ENCODE measurements around the genes CCDC81, CTSC, TRIM49C and NAALAD2.

DNA sequence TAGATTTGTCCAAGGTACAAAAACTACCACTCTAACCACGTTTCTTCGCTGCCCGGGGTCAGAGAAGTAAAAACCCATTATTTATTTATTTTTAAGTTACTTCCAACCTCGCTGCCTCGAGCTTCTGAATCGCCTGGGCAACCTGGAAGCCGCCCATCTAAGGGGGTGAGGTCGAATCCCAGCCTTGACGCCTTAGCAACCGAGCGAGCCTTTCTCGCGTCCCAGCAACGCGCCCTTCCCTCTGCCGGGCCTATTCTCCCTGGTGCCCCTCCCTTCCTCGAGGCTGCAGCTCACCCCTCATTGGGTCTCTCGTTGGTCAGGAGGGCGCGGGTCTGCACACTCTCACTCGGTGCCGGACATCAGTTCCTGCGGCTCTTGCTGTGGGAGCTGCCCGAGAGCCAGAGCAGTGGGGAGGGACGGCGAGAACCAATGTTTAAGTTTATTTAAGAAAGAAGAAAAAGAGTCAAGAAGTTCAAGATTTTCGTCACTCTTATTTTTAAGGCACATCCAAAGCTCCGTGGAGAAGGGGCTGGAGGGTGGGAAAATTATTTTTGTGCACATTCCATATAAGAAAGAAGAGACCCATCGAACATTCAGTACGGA is at the start of gene CCDC81:
Gene CCDC81, plus strand, starts transcription at position 345 of the 603 bp plus-strand sequence.
- PRO-cap, 8 experiments: no peak in any of the 8 experiments

GRCh38 chr11:86557966-86558620 is 183.4 kb downstream of the CCDC81 start:
- PRO-cap, 8 experiments: no peak in any of the 8 experiments

- PRO-cap, 8 experiments: no peak in any of the 8 experiments
Measured at GRCh38 chr11:86597102-86597786, 203.1 kb upstream of the PRSS23 start.

DNA sequence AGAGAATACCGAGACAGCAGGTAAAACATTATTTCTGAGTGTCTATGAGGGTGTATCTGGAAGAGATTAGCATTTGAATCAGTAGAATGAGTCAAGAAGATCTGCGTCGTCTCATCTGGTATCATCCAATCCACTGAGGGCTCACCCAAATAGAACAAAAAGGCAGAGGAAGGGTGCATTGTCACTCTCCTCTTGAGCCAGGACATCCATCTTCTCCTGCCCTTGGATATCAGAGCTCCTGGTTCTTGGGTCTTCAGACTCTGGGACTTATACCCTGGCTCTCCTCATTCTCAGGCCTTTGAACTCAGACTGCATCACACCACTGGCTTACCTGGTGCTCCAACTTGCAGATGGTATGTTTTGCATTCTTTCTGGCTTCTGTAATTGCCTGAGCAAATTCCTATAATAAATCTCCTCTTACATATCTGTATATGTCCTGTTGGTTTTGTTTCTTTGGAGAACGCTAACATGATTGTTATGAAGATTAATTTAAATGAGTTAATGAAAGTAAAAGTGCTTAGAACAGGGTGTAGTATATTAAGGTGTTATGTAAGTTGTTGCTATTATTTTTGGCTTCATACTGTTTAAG is 177.2 kb upstream of the PRSS23 start:
- PRO-cap, 8 experiments: no peak in any of the 8 experiments

- PRO-cap, 8 experiments: no peak in any of the 8 experiments
Measured at GRCh38 chr11:86735599-86735878, 64.8 kb upstream of the PRSS23 start.

- PRO-cap, 8 experiments: no peak in any of the 8 experiments
Measured at GRCh38 chr11:86941916-86942802, 13.0 kb downstream of the FZD4 start.

GRCh38 chr11:86955464-86956395 is 535 bp upstream of the FZD4 start:
- PRO-cap, 8 experiments: peak in 4 of 8 experiments; most common plus-strand start chr11:86955628 (in 1)

GRCh38 chr11:87038532-87039026 is 845 bp downstream of the TMEM135 start:
- PRO-cap, 8 experiments: no peak in any of the 8 experiments

GRCh38 chr11:87078977-87079470 is 41.3 kb downstream of the TMEM135 start:
- PRO-cap, 8 experiments: peak in 4 of 8 experiments; most common minus-strand start chr11:87079269 (in 4)

DNA sequence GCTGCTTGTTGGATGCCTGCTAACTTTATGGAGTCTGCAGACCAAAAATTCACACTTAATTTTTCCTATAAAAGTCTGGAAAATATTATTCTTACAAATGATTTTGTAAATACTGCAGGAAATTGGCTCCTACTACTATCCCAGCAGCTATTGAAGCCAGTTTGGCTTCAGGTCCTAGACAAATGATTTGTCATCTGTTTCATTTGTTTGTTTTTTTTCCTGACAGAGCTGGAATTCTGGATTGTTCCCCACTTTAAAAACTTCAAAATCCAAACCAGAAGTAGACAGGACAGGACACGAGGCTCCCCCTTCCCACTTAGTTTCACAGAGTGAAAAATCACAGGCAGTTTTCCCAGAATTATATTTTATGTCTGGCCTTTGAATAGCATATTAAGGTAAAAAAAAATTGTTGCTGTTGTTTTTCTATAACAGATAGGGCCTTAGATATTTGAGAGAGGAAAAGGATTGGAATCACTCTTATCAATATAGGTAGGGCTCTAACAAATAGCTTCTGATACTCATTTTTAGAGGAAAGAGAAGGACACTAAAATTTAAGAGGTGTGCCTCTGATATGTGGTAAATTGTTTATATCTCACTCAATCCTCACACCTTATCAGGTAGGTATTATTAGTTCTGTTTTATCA is 292.7 kb downstream of the TMEM135 start:
- PRO-cap, 8 experiments: no peak in any of the 8 experiments

- PRO-cap, 8 experiments: peak in 8 of 8 experiments; most common plus-strand start chr11:88337851 (in 3); most common minus-strand start chr11:88337672 (in 4)
Measured at GRCh38 chr11:88337077-88338305, at the start of gene CTSC. Gene CTSC, minus strand, starts transcription at chr11:88337736.

DNA sequence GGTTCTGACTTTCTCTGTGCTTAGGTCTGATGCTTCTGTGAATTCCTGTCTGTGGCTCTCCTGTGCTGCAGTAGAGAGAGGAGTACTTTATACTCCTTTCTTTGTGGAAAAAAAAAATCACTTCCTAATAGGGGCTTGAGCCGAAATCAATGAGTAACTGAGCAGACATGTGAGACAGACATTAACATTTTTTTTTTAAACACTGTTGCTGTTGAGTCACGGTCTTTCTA is 86.2 kb downstream of the GRM5 start:
- PRO-cap, 8 experiments: no peak in any of the 8 experiments

DNA sequence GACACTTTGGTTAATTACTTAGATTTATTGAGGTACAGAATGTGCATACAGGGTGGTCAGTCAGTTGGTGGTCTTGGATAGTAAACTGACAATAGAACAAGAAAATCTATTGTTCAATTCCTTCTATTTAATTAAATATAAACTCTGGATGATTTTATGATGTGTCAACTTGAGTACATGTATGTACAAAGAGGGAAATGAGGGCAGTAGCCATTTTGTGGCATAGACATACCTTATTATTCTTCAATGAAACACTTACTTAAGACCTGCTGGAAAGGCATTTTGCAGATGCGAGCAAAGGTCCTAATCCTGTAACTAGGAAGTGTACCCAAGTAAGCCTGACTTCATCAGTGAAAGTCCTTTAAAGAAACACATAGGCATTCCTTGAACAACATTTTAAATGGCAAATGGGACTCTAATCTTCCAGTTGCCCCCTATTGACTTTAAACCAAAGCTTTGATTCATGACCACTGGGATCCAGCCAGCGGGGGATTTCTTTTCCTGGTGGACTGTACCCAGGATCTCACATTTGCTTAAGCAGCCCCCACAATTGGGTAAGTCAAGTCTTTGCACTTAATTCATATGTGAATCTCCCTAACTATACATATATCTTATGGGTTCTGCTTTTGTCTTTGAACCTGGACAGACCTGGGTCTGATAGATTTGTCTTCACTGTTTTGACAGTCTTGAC is at the start of gene TRIM49C:
Gene TRIM49C, plus strand, starts transcription at position 416 of the 691 bp plus-strand sequence.
- PRO-cap, 8 experiments: no peak in any of the 8 experiments

DNA sequence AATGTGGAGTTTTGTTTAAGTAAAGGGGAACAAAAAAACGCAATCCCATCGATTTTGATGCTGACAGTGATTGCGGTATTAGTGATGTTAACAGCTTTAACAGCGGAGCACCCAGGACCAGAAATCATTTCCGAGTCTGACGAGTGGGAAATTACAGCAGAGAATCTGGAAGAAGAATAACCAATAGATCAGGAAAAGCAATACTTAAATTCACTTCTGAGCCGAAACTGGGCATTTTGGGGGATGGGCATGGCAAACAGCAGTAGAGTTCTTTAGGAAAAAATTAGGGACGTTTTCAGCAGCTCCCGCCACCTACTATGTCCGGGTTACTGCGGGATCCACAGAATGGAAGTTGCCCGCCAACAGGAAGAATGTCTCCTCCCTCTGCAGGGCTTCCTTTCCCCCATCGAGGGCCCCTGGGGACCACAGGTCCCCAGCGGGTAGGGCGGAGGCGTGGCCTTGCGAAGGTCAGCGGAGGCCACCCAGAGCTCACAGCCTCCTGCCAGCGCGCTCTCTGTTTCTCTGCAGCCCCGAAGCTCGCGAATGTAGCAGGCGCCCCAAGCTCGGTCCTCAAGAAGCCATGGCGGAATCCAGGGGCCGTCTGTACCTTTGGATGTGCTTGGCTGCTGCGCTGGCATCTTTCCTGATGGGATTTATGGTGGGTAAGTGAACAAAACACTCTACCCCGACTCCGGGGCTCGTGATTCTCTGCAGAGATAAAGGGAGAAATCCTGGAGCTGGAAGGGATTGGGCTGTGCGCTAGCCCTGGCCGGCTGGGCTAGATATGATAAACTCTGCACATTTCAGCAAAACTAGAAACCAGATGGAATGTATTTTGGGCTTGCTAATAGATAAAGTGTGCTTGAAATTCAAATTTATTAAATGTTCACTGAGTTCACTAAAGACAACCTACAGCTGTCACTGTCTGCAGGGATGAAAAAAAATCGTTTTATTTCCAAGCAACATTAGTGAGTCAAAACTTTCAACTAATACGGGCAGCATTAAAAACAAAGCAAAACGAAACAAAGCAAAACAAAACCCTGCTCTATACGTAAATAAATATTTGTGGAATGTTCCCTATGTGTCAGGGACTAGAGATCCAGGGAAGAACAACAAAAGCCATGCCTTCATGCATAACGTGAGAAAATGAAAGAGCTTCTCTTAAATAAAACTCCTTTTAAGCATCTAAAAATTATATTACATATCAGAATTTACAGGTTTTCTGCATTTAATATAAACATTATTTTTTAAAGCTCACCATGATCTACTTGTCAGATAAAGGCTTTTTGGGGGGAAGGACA is at the start of gene NAALAD2:
Gene NAALAD2, plus strand, starts transcription at position 485 of the 1,301 bp plus-strand sequence.
- PRO-cap, 8 experiments: no peak in any of the 8 experiments

GRCh38 chr11:90431794-90432101 is 208.9 kb upstream of the CHORDC1 start:
- PRO-cap, 8 experiments: no peak in any of the 8 experiments

DNA sequence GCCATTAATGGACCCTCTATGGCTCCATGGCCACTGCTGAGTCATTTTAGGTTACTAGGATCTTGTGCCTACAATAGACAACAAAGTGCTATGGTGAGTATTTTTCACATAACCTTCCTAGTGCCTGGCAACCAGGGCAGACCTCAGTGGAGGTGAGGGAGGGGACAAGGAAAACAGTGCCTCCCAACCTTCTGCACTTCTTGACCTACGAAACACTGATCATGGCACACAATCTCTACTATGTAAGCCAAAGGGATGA is 242.5 kb upstream of the FAT3 start:
- PRO-cap, 8 experiments: no peak in any of the 8 experiments

- PRO-cap, 8 experiments: peak in 8 of 8 experiments; most common plus-strand start chr11:93542637 (in 6); most common minus-strand start chr11:93542525 (in 7)
Measured at GRCh38 chr11:93541953-93542724, 1.1 kb downstream of the SMCO4 start.

DNA sequence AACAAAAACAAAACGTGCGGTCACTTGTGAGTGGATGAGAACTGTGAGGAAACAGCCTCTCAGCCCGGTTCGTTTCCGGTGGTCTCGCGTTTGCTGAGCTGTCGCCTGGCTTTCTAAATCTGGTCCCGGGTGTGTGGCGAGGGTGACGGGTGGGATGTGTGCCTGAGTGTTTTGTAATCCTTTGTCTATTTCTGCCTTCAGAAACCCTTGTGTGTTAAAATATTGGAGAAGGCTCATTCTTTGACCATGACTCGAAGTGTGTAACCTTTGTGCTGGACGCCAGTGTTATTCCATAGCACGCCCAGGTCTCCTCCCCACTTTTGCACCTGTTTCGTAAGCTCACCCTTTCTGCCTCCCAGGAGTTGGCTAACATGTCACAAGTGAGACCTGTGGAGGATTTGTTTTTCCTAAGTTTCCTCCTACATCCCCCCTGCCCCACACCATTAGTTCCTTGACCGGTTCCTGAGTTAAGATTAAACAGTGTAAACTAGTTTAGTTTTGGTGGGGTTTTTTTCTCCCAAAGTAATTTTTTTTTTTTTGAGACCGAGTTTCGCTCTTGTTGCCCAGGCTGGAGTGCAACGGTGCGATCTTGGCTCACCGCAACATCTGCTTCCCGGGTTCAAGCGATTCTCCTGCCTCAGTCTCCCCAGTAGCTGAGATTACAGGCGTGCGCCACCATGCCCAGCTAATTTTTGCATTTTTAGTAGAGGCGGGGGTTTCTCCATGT is 453 bp downstream of the C11orf54 start:
- PRO-cap, 8 experiments: peak in 7 of 8 experiments; most common plus-strand start position 116 of the sequence (in 6); most common minus-strand start position 92 of the sequence (in 2)

DNA sequence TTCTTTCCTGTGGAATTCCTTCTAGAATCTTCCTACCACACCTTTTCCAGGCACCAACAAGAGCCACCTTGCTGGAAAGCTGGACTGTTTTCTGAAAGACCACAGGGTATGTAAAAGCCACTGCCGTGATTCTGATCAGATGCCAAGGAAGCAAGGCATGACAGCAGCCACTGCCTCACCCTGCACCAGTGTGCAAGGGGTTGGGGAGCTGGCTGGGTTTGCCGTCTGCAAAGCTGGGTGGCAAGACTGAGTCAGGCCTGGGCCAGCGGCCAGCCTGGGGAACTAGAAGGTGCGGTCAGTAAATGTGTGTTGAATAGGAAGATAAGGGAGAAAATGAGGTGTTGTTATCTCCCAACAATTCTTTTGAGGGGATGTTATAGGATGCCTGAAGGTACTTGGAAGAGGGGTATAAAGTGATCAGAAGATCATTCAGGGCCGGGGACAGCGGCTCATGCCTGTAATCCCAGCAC is 8.0 kb downstream of the VSTM5 start:
- PRO-cap, 8 experiments: no peak in any of the 8 experiments

DNA sequence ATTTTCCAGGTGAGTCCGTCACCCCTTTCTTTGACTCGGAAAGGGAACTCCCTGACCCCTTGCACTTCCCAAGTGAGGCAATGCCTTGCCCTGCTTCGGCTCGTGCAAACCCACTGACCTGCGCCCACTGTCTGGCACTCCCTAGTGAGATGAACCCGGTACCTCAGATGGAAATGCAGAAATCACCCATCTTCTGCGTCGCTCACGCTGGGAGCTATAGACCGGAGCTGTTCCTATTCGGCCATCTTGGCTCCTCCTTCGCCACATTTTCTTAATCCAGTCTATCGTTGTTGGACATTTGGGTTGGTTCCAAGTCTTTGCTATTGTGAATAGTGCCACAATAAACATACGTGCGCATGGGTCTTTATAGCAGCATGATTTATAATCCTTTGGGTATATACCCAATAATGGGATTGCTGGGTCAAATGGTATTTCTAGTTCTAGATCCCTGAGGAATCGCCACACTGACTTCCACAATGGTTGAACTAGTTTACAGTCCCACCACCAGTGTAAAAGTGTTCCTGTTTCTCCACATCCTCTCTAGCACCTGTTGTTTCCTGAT is 66.0 kb upstream of the IZUMO1R start:
- PRO-cap, 8 experiments: no peak in any of the 8 experiments

Measured in peripheral blood mononuclear cell (primary cell).